Subcutaneous preadipocyte (primary cell): Measurements from ENCODE around the genes CST3, CST4 and APMAP.

DNA sequence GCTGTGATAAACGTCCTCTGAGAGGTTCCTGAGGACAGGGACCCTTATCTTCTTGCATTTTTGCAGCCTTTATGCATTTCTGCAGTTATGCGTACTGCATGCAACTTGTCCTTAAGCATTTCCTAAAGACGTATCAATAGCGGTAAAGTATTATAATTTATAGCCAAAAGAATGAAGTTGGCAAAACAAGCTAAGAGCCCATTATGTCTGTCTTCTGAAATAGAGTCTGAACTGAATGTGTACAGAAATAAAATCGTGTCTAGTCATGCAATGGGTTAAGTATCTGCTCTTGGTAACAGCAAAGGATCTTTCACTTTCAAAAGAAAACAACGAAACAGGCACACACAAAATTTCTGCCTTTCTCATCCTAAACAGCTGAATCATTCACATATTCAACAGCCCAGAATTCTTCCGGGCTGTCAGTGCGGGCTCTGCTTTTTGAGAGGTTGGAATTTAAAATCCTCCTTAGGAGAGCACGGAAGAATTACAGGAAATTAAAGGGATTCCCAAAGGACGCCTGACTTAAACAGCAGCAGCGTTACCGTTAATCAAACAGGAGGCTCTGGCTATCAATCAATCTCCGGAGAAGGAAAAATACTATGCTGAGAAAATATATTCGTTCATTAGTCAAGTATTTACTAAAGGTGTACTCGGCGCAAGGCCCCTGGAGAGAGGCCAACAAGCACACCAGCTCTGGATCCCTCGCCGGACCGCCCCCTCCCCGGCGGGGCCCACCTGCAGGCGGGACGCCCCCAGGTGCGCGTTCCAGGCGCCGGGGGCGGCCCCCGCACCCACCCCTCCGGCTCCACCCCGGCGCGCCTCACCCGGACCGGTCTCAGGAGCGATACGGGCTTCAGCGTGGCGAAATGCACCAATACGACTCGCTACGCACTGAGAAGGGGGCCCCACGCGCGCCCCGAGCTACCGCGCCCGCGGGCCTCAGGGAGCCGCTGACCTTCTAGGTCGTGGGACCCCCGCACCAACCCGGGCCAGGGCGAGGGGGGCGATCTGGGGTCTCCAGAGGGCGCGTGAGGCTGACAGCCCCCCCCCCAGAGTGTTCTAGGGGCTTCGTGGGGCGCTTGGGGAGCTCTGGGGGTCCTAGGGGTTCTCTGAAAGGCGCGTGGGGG, 1.2 kb downstream of the NAPB start:
- CAGE, long polyA plus RNA: no peak

DNA sequence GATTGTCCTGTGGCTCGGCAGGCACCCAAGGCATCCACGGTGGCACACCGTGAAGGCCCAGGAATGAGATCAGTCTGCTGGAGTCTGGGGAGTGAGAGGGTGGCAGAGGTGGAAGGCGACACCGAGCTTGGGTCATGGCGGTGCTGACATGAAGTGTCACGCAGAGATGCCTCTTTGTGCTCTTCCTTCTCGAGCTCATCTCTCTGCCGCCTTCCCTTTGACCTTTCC, 33.1 kb downstream of the CST8 start:
- CAGE, long polyA plus RNA: no peak

DNA sequence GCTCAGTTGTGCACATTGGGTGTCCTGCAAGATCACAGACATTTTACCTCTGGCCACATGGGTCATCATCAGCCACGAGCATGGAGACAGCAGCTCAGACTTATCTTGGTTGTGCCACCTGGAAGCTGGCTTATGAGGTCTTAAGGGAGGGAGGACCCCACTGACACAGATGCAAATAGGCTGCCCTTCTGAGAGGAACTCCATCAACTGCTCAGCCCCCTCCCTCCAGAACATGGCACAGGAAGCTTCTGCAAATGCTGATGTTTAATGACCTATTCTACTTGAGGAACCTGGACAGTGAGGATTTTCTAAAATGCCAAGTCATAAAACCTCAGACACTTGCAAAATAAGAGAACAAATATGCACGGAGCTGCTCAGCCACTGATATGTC, 3.6 kb downstream of the CST9 start:
- CAGE, long polyA plus RNA: no peak

GRCh38 chr20:23631692-23631891, 6.2 kb downstream of the CST3 start:
- CAGE, long polyA plus RNA: no peak

- CAGE, long polyA plus RNA: start-site peak on the minus strand at chr20:23637920-23637995, 8,236 and 4,193 reads in 2 replicates
Measured at GRCh38 chr20:23636998-23638444, at the start of gene CST3. CST3 (minus strand) TSS chr20:23637955.

- CAGE, long polyA plus RNA: no peak
Measured at GRCh38 chr20:23688611-23689179, at the start of gene CST4. CST4 (minus strand) TSS chr20:23689038.

DNA sequence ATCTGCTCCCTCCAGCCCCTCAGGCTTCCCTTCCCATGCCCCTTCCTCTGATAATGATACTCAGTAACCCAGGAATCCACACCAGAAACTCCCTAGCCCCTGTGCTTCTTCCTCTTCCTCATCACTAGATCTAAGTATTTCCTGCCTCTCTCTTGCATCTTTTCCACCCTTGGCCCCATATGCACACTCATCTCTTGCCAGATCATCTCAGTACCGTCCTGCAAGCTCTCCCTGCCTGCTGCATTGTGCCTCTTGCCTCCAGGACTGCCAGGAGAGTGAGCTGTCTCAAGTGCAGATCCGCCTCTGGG, 10.0 kb downstream of the SYNDIG1 start:
- CAGE, long polyA plus RNA: no peak

DNA sequence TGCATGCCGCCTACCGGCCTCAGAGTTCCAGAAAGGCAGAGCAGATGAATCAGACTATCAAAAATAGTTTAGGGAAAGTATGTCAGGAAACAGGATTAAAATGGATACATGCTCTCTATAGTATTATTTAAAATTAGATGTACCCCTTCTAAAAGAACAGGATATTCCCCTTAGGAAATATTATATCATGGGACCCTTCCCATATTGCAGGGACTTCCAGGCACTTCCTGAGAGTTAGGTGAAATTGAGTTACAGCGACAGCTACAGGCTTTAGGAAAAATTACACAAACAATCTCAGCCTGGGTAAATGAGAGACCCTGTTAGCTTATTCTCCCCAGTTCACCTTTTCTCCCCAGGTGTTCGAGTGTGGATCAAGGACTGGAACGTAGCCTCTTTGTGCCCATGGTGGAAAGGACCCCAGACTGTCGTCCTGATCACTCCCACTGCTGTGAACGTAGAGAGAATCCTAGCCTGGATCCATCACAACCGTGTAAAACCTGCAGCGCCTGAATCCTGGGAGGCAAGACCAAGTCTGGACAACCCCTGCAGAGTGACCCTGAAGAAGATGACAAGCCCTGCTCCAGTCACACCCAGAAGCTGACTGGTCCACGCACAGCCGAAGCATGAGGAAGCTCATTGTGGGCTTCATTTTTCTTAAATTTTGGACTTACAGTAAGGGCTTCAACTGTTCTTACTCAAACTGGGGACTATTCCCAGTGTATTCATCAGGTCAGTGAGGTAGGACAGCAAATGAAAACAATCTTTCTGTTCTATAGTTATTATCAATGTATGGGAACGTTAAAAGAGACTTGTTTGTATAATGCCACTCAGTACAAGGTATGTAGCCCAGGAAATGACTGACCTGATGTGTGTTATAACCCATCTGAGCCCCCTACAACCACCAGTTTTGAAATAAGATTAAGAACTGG, 17.8 kb upstream of the CST7 start:
- CAGE, long polyA plus RNA: no peak

DNA sequence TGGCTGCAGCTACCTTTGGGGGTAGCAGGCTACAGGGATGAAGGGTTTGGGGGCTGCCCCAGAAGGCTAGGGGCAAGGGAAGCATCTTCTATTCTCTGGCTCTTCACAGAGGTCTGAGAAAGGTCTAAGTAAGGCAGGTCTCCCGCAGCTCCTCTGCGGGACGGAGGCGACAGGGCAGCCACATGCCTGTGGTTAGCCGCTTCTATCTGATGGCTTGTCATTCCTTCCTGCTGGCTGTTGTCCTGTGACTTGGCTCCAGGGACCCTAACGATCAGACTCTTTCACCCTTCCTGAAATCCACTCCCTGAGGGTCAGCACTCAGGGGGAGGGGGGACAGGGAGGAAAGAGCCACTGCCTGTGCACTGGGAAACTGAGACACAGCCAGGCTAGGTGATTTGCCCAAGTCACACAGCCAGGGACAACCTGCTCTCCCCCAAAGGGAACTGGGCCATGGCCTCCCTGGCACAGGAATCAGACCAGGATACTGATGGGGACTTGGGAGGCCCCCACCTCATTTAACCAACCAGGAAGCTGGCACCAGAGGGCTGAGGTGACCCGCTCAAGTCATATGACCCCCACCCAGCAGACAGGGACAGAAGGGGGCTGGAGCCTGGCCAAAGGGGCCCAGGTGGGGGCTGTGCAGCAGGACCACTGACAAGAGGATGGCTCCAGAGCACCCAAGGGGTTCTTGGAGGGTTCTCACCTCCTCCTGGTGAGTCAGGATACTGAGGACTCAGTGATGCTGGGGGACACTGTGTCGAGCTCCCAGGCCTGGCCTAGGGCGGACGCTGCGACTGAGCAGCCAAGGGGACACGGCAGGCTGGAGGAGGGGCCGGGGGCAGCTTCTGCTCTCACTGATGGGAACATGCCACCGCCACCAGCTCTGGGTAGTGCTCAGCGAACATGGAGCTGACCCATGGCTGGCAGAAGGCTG, 936 bp downstream of the CST7 start:
- CAGE, long polyA plus RNA: no peak

DNA sequence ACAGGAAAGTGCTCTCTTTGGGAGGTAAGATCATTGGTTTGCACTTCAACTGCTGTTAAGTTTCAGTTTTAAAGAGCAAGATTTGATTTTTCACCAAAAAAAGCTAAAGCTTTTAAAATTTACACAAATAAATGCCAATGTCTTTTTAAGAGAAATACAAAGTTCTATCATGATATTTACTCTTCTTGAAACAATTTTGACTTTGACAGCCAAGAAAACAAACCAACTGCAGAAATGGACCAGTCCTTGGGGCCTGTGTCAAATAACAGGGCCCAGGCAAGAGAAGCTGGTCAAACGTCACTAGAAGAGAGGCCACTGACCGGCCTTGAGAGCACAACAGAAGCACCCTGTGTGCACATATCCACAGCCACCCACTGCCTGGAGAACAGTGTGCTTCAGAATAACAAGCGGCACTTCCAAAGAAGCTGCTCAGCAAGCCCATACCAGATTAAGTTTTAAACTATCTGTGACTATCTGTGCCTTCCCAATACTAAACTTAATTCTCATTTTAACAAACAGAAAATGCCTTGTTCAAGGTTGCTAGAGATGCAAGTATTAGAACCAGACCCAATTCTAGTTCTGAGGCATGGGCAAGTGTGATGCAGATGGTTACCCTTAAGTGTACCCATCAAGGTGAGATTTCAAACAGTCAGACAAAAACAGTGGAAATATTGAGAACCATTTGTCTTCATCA, 14.7 kb downstream of the APMAP start:
- CAGE, long polyA plus RNA: no peak

GRCh38 chr20:24992548-24993248, at the start of gene APMAP:
APMAP (minus strand) TSS chr20:24992751.
- CAGE, long polyA plus RNA: start-site peak on the minus strand at chr20:24992703-24992757, 481 and 88 reads in 2 replicates

DNA sequence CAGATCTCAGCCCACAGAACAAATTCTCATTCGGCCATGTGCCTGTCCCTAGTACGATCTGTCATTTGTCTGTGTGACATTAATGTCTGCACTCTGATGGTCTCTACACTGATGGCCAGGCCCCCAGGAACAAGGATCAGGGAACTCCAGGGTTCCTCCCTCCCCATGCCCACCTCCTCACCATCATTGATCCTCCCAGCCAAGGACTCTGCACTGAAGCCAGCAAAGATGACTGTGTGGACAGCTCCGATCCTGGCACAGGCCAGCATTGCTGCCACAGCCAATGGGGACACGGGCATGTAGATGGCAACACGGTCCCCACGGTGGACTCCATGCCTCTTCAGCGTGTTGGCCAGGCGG, 27.4 kb downstream of the ACSS1 start:
- CAGE, long polyA plus RNA: no peak

DNA sequence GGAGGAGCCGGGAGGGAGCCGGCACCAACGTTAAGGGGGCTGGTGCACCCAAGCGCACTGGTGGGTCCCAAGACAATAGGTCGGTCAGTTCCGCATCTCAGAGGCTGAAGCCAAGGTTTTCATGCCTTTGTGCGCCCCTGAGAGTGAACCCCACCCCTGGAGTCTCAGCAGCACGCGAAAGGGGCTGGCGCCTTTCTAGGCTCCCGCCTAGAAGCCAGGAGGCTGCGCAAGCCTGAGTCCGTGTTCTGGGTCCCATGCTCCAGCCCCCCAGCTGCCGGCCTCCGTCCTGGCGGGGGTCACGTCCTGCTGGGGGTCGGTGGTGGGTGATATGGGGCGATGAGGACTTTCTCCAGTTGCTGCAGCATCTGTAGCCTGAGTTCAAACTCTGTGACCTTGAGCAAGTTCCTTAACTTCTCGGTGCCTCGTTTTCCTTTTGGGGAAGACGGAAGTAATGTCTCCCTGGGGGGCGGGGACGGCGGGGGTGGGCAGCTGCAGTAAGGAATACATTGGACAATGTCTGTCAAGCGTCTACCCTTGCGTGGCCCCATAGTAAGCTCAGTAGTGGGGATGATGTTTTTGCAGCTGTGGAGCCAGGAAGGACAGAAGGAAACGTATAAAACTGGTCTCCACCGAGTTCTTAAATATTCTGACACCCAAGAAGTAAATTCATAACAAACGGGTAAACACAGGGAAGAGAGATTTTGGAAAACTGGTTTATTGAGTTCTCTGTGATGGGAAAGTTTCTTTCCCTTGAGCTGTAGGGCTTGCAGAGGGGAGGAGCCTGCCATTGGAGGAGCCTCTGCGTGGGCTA, 812 bp upstream of the ACSS1 start:
- CAGE, long polyA plus RNA: no peak

- CAGE, long polyA plus RNA: no peak
Measured at GRCh38 chr20:25223008-25223812, 24.7 kb upstream of the PYGB start.

DNA sequence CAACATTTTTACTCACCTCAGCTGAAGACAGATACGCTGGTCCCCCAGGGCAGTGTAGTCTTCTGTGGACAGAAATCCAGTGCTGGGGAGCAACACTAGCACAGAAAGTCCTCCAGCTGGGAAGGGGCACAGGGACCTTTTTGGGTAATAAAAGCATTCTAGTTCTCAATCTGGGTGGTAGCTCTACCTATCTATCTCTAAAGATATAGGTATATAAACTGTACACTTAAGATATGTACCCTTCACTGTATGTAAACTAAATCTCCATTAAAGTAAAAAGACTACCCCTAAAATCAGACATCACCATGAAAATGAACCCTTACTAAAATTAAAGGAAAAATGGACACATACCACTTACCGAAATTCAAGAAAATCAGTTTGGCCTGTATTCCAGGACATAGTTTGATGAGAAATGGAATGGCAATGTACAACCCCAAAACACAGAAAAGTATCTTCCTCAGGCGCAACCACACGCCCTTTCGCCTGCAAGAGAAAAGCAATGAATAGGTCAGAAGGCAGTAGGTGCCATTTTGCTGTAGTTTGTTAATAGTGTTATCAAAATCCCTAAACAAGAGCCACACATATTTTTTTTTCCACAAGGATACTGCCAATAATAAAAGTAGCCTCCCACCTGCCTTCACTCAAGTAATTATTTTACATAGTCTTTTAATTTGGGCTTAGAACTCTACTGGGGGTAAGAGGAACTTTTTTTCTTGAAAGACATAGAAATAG, 51.6 kb downstream of the ABHD12 start:
- CAGE, long polyA plus RNA: no peak

GRCh38 chr20:25339611-25340144, 51.0 kb downstream of the ABHD12 start:
- CAGE, long polyA plus RNA: no peak

- CAGE, long polyA plus RNA: no peak
Measured at GRCh38 chr20:25366752-25367312, 23.8 kb downstream of the ABHD12 start.

DNA sequence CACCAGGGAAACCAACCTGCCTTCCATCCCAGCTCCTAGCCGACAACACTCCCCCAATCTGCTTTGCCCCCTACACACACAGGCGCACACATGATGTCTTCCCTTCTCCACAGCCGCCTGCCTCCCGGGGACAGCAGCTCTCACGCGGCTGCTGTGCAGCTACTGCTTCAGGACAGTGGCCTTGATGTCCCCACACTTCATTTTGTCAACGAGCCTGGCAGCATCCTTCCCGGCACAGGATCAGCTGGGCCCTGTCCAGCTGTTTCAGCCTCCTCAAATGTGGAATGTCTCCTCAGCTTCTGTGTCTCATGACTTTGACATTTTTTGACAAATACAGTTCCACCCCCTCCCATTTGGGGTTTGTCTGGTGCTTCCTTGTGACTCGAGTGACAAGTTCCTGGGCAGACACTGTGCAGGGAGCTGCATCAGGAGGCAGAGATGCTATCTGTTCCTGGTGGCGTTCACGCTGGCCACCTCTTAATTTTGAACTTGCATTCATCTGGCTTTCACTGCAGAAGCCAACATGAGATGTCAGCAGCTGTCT, 57.1 kb downstream of the GINS1 start:
- CAGE, long polyA plus RNA: no peak

GRCh38 chr20:25859537-25860229, 163.0 kb upstream of the ZNF337 start:
- CAGE, long polyA plus RNA: no peak

GRCh38 chr20:28602136-28603473, 2654.9 kb upstream of the DEFB115 start:
- CAGE, long polyA plus RNA: no peak